Hematopoietic multipotent progenitor cell (in vitro differentiated cells): ENCODE measurements around a stretch of chr7.

GRCh38 chr7:155638411-155638817 lies 6.0 kb upstream of the RBM33 start:
- CAGE, long polyA plus RNA = no peak

- CAGE, long polyA plus RNA = no peak
Measured at GRCh38 chr7:155680417-155681037, 36.1 kb downstream of the RBM33 start.

DNA sequence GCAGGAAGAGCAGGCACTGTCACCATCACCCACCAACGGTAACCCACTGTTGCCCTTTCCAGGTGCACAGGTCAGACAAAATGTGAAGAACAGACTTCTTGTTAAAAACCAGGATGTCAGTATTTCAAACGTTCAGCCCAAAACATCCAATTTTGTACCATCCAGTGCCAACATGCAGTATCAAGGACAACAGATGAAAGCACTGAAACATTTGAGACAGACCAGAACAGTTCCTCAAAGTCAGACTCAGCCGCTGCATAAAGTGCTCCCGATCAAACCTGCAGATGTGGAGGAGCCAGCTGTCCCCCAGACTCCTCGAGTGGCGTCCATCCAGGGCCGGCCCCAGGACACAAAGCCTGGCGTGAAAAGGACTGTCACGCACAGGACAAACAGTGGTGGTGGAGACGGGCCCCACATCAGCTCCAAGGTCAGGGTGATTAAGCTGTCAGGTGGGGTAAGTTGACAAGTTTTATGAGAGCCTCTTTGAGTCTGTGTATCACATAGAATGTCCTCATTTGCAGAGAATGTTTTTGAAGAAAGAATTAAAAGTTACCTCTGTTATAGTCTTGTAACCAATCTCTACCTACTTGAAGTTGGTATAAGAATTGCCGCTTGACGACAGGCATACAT lies 67.0 kb downstream of the SHH start:
- CAGE, long polyA plus RNA = no peak

DNA sequence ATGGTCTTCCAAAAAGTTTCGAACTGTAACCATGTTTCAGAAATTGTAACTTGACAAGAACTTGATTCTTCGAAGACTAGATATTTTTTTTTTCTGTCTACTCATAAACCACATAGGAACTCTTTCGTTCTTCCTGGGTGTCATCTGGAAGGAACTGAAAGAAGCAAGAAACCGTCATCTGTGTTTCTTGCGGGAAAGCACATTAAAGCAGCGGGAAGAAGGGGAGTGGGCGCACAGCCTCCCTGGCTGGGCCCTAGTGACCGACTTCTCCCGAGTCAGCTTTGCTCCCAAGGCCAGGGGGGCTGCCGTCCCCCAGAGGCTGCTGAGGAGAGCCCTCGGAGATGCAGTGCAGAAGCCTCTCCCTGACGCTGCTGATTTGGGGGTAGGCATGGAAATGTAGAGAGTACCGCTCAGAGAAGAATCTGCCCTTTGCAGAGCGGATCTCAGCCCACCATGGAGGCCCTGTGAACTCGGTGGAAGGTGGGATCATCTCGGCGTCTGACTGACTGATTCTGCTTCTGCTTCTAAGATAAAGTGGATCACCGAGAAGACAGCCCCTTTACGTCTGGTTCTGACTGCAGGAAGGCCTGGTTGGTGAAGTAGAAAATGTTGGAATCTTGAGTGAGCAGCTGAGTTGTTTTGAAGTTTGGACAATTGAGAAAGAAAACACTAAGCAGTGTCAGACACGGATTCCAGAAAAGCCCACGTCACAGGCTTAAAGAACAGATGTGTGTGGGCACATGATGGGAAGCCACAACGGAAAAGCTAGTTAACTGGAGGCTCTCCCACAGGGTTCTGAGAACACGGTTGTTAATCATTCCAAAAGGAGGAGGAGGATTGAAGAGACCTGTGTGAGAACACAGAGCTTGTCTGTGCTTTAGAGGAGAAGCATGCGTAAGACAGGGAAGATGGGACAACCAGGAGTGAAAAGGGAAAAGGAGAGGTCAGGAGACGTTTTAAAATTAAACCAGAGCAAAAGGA lies 42.8 kb downstream of the SHH start:
- CAGE, long polyA plus RNA = no peak

- CAGE, long polyA plus RNA = no peak
Measured at GRCh38 chr7:155804163-155804809, 8.0 kb downstream of the SHH start.

DNA sequence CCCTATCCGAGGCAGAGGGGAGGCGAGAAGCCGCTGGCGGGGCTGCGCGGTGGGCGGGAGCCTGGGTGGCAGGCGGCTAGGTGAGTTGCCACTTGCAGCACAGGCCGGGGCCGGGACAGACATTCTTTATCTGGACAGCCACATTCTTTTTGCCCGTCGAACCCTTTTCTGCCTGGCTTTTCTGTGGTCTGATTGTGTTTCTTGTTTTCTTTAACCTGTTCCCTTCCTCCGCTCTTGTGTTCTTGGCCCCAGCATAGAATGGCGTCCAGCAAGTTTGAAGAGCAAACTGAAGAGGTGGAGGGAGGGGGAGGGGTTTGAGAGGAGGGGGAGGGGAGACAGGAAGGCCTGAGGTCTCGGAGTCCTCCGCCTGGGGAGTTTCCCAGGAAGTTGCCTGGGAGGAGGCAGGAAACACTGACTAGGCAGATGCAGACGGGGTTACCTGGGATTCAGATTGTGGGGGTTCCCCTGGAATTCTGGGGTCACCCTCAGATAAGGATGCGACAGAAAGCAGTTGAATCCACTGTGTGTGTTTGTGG lies 5.1 kb downstream of the SHH start:
- CAGE, long polyA plus RNA = no peak

DNA sequence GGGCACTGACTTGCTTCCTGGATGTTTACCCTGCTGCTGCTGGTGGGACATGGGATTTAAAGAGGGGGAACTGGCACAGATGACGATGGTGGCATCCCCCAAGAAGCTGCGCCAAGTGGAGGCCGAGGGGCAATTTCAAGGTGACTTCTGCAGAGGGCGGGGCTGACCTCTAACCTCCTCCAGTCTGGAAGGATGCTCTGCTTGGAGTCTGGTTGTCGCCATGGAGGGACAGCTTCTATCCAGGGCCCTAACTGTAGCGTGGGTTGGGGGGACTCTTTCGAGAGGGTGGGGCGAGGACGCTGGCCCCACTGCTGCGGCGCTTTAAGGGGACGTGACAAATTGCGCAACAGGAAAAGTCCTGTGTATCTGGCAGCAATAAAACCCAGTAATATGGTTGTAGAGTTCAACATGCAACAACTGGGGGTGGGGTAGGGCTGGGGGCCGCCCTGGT lies 4.6 kb downstream of the SHH start:
- CAGE, long polyA plus RNA = no peak

GRCh38 chr7:155809597-155809972 lies 2.7 kb downstream of the SHH start:
- CAGE, long polyA plus RNA = no peak

GRCh38 chr7:155843941-155844732 lies 31.9 kb upstream of the SHH start:
- CAGE, long polyA plus RNA = no peak

DNA sequence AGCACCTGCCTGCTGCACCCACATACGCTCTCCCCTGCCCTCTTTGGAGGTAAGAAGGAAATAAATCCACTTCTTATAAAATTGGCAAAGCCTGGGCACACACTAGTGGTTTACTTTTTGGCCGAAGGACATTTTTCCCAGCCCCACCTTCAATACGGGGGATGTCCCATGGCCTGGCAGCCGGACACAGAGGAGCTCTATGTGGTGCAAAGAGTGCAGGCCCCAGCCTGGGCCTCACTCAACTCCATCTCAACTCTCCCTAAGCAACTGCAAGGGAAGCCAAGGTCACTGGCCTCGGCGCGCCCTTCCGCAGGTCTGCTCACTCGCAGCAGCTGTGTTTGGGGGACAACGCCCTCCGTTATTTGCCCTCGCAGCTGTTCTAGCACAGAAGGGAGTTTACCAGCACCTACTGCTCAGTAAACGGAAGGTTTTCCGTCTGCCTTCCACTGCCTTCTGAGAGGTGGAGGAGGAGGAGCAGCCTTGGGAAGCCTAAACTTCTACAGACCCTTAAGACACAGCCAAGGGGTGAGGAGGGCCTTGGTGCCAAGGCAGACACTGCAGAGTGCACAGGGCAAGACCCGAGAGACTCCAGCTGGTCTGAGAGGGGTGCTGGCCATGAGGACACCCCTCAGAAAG lies 77.9 kb upstream of the SHH start:
- CAGE, long polyA plus RNA = no peak

- CAGE, long polyA plus RNA = no peak
Measured at GRCh38 chr7:155962240-155962843, 150.1 kb upstream of the SHH start.

GRCh38 chr7:156347754-156348253 lies 292.8 kb upstream of the RNF32 start:
- CAGE, long polyA plus RNA = no peak

DNA sequence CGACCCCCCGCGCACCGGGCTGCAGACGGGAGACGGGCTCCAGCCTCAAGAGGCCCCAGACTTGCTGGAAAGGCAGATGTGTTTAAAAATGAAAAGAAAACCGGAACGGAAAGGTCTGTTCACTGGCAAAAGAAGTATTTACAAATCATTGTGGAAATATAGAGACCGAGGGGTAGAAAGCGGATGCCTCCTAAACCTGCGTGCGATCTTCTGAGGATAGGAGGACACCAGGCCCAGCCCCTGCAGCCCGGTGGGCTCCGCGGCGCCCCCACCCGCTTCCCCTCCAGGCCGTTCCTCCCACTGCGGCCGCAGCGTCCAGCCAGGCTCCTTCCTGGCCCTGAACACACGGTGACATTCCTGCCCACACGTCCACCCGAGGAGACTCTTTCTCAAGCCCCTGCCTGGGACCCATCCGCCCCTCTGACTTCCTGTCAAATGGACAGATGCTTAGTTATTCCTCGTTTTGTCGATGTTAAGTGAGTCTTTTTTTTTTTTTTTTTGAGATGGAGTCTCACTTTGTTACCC lies 32.5 kb upstream of the RNF32 start:
- CAGE, long polyA plus RNA = no peak

GRCh38 chr7:156638430-156639007 lies 2.1 kb upstream of the RNF32 start:
- CAGE, long polyA plus RNA = no peak

GRCh38 chr7:156675172-156676052 lies 34.8 kb downstream of the RNF32 start:
- CAGE, long polyA plus RNA = no peak

- CAGE, long polyA plus RNA = no peak
Measured at GRCh38 chr7:156776200-156776883, 116.6 kb downstream of the LMBR1 start.

- CAGE, long polyA plus RNA = no peak
Measured at GRCh38 chr7:156891873-156892891, 801 bp downstream of the LMBR1 start.

GRCh38 chr7:156949842-156950963 lies 691 bp downstream of the NOM1 start:
- CAGE, long polyA plus RNA = no peak

DNA sequence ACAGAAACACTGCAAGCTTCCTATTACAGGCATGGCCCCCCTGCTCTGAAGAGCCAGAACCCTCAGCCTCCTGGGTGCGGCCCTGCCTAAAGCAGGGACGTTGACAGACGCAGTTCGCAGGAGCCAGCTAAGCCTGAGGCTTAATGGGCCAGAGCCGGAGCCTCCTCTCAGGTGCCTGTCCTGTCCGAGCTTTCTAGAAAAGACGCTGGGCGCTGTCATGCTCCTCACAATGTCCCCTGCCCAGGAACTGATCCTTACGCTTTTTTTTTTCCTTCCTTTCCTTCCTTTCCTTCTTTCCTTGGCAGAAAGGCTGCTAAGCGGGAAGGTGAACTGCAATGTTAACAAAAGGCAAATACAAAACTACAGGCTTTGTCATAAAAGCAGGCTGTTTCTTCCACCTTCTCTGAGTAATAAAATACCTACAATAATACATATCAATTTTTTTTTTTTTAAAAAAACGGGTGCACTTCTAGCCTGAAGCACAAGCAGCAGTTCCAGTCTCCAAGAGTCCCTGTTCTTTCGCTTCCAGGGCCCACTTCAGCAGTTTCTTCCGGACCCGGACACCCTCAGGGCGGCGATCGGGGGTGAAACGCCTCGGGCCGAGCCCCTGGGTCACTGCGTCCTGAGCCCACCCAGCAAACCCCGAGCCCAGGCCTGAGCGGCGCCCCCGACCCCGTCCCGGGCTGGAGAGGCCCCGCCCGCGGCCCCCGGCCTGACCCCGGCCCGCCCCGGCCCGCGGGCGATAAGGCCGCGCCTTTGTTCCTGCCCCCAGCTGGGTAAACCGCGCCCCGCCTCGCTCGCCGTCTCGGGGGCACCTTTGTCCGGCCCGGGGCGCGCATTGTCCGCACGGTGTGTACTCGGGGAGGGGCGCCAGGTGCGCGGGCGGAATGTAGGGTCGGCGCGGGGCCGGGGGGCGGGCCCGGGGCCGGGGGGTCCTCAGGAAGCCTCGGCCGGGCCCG lies 11.1 kb downstream of the MNX1 start:
- CAGE, long polyA plus RNA = no peak

- CAGE, long polyA plus RNA = no peak
Measured at GRCh38 chr7:157003549-157004639, 6.6 kb downstream of the MNX1 start.